SJCRH30 (cell line): ENCODE measurements around a stretch of chr18.

- RAMPAGE, long total RNA = no peak
Observed at GRCh38 chr18:58910821-58911302, 46.2 kb downstream of the ZNF532 start.

- RAMPAGE, long total RNA = no peak
Observed at GRCh38 chr18:58966705-58967203, 102.1 kb downstream of the ZNF532 start.

DNA sequence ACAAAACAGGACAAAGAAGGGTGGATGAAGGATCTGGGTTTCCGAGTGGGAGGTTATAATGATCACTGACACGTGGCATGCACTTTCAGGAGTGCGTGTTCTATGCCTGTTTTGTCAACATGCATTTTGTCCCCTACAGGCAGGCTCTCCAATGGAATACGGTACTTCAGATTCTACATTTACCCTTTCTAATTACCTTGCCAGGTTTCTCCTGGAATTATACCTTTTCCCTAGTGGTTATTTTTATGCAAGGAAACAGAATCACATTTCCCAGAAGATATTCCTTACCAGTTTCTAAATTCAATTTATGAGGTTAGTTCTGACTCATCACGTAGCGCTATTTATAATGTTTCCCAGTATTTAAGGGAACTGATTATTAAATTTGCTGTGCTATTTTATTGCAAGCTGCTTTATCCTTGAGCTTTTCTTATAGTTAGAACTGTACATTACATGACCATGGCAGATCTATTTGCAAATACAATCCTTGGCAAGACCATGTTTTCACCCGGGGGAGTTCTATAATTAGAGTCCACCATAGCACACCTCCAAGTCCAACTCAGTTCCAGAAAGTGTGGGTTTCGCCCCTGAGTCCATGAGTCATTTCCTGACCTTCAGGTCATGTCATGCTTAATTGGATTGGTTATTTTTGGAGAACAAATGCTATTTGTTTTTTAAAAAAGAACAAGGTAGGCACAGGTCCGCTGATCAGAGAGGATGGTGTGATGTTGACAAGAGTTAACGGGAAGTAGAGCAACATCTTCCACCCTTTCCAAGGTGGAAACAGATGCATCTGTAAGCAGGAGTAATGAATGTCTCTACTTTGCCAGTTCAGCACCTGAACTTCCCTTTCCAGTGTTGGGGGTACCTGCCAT is 126.6 kb downstream of the ZNF532 start:
- RAMPAGE, long total RNA = no peak

- RAMPAGE, long total RNA = no peak
Observed at GRCh38 chr18:58995856-58996491, 131.3 kb downstream of the ZNF532 start.

GRCh38 chr18:59008051-59009093 is 131.3 kb upstream of the SEC11C start:
- RAMPAGE, long total RNA = no peak

DNA sequence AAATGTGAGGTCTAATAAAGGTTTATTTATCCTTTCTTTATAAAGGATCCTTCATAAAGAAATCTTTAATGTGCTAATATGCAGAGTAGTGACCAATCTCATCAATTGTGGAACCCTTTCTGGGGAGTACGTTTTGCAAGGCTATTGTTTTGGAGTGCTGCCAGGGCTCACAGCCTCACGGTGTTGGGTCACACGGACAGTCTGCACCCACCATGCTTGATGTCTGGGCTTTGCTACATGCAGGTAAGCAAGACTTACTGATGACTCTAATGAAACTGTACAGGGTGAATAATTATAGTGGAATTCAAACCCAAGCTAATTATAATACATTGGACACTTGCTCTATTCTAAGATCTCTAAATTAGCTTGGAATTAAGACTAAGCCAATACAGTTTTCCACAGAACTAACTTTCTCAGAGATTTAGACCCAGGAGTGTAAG is 7.5 kb downstream of the LMAN1 start:
- RAMPAGE, long total RNA = no peak

DNA sequence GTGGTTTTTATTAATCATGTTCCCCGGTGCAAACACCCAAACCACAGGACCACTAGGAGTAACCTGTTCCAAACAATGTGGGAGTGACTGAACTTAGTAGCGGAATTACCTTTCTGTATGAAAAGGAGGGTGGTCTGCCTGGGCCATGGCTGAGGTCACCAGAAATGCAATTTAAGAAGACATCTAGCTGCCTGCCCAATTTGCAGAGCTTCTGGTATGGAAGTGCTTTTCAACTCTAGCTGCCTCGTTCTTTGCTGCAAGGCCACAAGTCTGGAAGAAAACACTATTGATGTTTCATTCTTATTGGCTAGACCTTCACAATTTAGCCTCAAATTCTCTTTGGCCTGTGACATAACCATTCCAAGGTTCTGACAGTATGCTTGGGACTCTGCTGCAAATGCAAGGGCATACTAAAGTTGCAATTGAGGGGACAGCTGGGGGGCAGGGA is 73.3 kb downstream of the CCBE1 start:
- RAMPAGE, long total RNA = no peak

GRCh38 chr18:59907122-59907657 is 7.4 kb downstream of the PMAIP1 start:
- RAMPAGE, long total RNA = no peak

- RAMPAGE, long total RNA = no peak
Observed at GRCh38 chr18:61653929-61654276, 238.9 kb downstream of the RNF152 start.

DNA sequence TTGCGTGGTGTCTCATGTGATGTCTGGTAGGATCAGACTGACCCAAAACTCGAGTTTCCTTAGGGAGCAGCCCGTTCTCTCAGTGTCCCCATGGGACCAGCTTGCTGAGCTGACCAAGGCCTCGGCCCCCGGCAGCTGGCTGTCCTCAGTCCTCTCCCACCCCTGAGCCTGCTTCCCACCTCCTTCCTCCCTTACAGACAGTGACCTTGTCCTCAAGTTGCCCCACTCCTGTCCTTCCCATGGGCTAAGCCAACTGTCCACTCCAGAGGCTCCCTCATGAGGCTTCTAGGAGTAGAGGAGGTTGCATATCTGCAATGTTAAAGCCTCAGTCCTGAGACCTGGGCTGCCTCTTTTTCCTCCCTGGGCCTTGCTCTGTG is 149.7 kb downstream of the RNF152 start:
- RAMPAGE, long total RNA = no peak

DNA sequence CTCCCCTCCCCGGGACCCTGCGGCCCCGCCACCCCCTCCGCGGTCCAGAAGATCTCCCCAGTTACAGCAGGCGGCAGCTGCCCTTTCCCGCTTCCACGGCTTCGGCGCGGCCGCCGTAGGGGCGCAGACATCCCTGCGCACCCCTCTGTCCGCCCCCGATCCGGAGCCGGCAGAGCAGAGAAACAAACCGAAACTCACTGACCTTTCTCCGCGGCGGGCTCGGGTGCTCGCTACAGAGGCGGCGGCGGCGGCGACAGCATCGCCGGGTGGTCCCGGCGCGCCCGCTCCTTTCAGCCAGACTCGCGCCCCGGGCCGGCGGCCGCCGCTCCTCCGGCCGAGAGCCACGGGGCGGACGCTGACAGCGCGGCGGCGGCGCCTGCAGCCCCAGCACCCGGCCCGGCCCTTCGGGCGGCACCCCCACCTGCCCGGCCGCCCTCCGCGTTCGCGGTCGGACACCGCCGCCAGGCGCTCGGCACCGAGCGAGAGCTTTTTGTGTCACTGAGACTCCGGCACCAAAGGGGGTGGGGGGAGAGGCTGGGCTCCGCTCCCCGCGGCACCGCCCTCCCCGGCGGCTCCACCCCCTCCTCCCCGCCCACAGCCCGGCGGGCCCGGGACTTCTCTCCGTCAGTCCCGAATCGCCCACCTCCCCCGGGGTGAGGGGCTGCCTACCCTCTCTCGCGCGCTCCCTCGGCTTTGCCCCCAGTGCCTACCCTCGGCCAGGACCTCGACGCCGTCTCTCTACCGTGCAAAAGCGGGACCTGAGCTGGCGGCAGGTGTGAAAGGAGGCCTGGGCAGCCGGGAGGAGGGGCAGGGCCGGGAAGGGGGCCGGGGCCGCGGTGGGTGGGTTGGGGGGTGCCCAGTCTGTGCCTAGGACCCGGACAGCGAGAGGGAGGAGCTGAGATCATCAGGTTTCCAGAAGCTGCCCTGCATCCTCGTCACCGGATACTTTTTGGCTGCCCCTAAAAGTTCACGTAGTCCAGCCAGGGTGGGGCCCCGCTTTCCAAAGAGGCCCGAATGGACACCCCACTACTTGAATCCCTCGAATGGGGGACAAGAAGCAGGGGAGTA is 1.5 kb upstream of the RNF152 start:
- RAMPAGE, long total RNA = no peak

GRCh38 chr18:62056299-62057183 is 130.3 kb downstream of the PIGN start:
- RAMPAGE, long total RNA = no peak

GRCh38 chr18:62312843-62313692 is 12.0 kb upstream of the TNFRSF11A start:
- RAMPAGE, long total RNA = no peak

- RAMPAGE, long total RNA = no peak
Observed at GRCh38 chr18:62437104-62437522, 85.7 kb upstream of the ZCCHC2 start.

GRCh38 chr18:62497394-62497703 is 25.5 kb upstream of the ZCCHC2 start:
- RAMPAGE, long total RNA = no peak

- RAMPAGE, long total RNA = no peak
Observed at GRCh38 chr18:62651013-62651430, 64.3 kb upstream of the PHLPP1 start.

- RAMPAGE, long total RNA = no peak
Observed at GRCh38 chr18:62784443-62784972, 69.2 kb downstream of the PHLPP1 start.

DNA sequence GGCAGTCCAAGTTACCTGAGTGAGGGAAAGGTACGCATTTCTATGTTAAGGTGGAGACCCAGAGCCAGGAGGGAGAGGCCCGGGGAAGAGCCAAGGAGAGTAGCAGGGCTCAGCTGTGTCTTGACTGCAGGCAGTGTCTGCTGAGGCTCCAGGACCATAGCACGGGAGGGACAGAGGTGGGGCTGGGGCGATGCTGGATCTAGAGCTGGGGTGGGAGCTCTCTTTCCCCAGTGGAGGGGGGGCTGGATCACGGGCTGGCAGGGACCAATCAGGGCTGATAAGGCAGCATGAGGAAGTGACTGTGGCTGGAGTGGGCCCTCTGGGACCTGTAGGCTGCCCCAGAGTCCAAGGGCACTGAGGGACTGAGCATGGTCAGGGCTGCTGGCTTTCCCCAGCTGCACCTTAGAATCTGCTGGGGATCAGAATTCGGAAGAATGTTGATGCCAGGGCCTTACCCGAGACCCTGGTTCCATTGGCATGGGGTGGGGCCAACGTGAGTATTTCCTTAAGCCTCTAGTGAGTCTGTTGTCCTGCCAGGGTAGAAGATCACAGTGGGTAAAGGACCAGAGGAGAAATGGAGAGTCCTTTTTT is 289.4 kb downstream of the PHLPP1 start:
- RAMPAGE, long total RNA = no peak

GRCh38 chr18:63043569-63043953 is 276.0 kb downstream of the BCL2 start:
- RAMPAGE, long total RNA = no peak

DNA sequence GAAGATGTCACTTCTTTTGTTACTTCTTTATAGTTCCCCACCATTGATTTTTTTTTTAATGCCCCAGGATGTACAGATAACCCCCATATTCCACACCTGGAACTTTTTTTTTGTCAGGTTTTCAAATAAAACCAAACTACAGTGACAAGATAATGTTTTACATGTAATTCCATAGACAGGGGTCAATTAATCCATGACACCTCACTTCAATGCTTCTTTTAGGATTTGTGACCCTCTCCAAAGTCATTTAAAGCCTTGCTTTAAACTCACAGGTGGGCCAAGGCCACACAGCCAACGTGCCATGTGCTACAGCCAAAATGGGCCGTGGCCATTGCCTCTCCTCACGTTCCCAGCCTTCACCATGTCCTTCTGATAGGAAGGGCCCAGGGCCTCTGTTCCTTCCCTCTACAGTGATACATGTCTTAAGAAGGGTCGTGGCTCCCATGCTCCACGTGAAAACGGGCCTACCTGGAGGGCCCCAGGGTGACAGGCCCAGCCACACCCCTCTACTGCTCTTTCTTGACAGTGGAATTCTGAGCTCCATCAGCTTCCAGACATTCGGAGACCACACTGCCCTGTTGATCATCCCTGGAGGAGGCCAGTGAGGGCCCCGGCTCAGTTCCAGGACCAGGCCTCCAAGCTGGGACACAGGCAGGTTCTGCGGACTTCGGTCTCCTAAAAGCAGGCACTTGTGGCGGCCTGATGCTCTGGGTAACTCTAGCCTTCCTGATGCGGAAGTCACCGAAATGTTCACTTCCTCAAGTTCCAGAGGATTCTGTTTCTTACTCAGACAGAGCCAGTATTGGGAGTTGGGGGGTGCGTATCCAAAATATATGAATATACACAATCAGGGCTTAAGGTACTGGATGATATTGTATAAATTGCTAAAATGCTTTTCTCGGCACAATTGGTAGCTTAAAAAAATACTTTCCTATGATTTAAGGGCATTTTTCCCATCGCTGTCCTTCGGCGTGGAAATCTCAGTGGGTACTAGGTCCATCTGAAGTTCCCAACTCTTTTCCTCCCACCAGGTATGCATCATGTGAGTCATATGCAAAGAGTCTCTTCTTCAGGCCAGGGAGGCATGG is 192.2 kb downstream of the BCL2 start:
- RAMPAGE, long total RNA = no peak